ENCODE results near the genes SLFN5 and CCL4.

GRCh38 chr17:32854734-32855444 lies 22.0 kb downstream of the MYO1D start:
- PRO-cap: no peak

- PRO-cap: no peak
Measured at GRCh38 chr17:32912238-32913042, 15.5 kb upstream of the TMEM98 start.

DNA sequence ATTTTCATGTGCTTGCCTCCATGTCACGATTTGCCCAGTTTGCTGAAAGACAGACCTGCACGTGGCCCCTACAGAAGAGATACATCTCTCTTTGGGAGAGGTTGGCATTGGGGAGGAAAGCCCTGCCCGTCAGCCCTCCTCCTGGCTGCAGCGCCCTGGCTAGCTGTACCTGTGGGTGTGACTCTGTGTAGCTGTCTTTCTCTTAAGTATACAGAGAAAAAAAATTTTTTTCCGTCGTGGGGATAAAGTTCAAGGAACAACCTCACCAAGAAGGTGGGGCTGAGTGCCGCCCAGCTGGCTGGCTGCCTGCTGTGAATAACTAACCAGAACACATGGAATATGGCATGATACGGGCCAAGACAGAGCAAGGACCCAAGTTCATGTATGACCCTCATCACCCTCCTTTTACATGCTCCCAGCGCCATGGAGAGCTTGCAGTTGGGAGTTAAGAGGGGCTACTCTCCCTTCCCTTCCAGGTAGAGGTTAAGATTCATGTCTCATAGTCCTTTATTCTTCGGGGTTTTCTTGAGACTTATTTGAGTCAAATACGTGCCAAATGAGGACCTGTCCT lies 26.6 kb downstream of the TMEM98 start:
- PRO-cap: no peak

- PRO-cap: no peak
Measured at GRCh38 chr17:33497993-33498650, 205.0 kb upstream of the ASIC2 start.

- PRO-cap: no peak
Measured at GRCh38 chr17:33516517-33517178, 223.6 kb upstream of the ASIC2 start.

DNA sequence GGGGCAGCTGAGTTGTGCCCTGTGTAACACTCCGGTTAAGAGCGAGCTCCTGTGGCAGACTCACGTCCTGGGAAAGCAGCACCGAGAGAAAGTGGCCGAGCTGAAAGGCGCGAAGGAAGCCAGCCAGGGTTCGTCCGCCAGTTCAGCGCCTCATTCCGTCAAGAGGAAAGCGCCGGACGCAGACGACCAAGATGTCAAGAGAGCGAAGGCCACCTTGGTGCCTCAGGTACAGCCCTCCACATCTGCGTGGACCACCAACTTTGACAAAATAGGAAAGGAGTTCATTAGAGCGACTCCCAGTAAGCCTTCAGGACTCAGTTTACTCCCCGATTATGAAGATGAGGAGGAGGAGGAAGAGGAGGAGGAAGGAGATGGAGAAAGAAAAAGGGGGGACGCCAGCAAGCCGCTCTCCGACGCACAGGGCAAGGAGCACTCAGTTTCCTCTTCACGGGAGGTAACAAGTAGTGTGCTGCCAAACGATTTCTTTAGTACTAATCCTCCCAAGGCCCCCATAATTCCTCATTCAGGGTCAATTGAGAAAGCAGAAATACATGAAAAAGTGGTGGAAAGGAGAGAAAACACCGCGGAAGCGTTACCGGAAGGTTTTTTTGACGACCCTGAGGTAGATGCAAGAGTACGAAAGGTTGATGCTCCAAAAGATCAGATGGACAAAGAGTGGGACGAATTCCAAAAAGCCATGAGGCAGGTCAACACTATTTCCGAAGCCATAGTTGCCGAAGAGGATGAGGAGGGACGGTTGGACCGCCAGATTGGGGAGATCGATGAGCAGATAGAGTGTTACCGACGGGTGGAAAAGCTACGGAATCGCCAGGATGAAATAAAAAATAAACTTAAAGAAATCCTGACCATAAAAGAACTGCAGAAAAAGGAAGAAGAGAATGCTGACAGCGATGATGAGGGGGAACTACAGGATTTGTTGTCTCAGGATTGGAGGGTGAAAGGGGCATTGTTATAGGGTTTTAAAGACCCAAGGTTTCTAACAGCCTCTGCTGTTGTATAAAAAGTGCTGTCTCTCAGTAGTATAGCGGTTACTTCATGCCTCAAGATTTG lies 705 bp downstream of the ZNF830 start:
- PRO-cap: no peak

GRCh38 chr17:35002708-35003331 lies 22.5 kb downstream of the LIG3 start:
- PRO-cap: no peak

DNA sequence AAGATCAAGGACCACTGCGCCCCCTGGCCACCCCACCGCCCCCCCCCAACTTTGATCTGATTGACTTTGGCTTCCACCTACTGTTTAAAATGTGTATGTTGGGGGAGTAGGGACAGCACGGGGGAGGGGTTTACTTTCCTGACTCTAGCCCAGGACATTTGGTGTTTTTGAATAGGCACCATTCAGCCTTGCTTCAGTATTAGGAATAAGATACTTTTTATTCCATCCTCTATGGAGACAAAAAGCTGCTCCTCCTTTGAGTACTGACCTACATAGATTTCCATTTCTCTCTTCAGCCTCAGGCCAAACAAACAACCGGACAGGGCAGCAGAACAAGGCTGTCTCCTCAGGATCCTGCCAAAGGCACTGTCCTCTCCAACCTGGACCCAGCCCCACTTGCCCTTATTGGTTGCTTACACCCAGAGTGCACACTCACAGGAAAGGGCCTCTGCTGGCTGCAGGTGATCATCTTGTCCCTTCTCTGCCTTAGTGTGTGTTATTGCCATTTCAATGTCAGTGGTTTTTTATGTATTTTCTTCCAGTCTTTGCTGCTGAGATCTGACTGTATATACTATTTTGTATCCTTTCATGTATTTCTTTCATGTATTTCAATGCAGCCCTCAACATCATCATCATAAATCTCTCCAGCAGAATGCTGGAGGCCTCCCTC lies 26.6 kb downstream of the LIG3 start:
- PRO-cap: no peak

DNA sequence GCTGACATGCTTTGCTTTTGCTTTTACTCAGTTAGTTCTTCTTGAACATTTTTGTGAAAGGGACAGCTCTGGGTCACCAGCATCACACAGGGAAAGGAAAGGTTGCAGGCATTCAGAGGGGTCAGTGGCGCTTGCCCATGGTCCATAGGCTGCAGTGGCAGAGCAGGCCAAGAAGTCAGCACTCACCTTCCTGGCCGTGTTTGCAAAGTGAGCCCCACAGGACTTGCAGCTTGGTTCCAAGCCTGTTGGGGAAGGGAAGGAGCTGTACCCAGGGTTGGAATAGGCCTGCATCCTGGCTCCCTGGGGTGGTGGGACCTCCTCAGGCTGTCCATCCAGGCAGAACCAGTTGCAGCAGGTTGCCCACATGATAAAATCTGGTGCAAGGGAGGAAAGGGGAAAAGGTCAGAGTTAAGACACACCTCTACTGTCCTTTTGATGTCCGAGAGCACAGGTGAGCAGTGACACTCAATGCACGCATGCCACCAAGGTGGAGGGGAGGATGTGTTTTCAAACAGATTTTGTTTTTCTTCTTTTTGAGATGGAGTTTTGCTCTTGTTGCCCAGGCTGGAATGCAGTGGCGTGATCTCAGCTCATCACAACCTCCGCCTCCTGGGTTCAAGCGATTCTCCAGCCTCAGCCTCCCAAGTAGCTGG lies 37.2 kb downstream of the RFFL start:
- PRO-cap: no peak

DNA sequence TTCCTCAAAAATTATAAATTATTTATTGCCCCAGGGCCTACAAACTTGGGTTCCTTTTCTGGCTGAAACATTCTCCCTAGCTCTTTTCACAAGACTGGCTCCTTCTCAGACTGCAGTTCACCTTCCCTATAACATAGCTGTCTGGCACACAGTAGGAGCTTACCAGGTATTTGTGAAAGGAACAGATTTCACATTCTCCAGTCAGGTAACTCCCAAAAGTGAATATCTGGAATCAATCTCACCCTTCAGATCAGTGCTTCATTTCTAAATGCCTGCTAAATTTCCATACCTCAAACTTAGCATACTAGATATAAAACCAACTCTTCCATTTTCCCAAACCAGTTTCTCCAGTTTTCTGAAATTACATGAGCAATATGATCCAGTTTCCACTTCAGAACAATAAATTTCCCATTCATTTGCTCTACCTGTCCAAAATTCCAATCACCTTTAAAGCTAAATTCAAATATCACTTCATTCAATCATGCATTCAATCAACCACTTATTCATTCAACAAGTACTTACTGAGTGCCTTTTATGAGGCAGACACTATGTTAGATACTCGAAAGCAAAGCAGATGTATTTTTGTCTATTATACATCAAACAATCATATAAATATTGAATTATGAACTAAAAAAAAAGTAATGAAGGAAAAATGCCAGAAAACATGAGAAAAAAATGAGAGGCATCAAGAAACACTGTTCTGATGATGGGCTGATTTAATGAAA lies 6.0 kb downstream of the RFFL start:
- PRO-cap: no peak

DNA sequence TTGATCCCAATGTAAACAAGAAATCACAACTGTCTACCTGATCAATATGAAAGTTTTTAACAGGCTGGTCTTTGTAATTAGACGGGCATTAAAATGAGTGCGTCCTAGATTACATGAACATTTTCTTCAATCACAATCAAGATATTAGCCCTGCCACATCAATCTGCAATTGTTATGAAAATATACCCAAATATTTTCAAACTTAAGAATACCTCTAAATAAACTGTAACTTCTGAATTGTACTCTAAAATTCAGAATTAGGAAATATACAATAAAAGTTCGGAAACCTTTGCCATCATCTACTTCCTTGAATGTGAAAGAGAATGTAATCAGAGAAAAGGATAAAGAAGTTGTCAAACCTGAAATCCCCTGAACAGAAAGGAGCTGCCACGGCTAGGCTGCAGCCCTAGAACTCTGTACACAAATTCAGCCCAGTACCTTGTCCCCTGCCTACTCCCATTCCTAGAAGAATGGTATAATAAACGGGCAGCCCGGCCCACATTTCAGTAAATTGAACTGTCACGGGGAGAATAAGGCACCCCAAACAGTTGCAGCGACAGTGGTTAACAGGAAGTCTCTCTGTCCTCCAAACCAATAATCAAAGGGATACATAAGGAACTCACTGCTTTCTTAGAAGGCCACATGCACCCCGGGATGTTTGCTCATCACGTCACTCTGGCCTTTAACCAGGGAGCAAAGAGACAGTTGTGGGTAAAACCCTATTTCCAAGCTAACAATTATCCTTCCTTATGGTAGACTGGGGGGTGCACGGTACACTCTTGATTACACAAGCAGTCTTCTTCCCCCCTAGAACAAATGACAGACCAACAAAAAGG lies 24.2 kb upstream of the RFFL start:
- PRO-cap: no peak

DNA sequence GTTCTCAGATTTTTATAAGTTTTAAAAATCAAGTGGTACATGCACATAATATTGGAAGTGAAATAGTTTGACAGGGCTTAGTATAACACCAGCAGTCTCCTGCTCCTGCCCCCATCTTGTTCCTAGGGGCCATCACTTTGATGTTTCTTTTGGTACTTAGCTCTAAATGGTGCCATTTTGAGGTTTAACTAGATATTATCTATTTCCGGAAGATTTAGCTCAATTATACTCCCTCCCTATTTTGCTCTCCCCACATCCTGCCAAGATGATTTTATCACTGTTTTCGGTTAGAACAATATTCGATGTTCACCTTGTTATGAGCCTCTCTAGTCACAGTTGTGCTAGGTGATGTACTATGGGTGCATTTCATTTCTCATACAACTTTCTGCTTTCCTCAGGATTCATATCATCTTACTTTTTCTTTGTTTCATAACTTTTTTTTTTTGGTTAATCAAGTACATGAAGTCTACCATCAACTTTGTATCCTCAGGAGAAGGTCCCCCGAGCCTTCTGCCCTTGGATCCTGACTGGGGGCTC lies 20.0 kb upstream of the SLC35G3 start:
- PRO-cap: no peak

DNA sequence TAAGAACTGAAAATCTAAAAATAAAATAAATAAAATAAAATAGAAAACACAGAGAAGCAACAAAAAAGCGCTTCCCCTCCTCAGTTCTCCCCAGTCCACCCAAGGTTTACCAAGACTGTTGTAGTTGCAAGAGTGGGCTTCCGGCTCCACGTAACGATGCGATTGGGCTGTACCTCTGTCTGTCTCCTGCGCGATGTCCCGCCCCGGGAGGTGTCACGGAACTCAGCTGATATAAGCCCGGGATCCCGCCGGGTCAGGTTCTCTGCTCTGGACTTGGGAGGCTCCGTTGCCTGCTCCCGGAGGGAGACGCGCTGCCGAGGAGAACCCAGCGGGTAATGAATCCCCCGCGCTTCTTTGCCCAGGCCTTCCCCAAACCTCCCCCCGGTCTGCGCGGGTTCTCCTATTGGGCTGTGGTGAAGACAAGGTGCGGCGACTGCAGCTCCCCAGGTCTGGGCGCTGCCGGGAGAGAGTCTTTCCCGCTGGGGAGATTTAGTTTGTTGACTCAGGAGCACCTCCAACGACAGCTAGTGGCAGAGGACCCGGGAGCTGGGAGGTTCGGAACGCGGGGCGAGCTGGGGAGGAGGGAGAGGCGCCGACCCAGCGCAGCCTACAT lies at the start of gene SLFN5:
SLFN5 (plus strand) TSS at position 261 of the 613 bp plus-strand sequence.
- PRO-cap: bidirectional peak, plus-strand start at position 258 of the sequence, minus-strand start at position 108 of the sequence

DNA sequence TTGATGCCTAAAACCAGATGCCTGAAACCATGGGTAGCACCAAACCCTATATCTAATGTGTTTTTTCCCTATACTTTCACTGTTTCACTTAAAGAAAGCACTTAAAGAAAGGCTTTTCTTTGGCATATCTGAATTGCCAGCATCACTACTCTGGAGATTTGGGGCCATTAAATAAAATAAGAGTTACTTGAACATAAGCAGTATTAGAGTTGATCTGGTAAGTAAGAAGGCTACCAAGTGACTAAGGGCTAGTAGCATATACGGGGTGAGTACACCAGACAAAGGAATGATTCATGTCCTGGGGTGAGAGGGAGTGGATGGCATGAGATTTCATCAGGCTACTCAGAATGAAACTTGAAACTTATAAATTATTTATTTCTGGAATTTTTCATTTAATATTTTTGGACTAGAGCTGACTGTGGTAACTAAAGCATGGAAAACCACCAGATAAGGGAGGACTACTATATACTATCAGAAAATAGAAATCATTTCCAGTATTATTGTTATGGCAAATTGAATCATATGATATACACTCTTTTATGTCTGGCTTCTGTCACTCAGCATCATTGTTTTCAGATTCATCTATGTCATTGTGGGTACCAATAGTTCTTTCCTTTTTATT lies 2.3 kb downstream of the SLFN5 start:
- PRO-cap: no peak

GRCh38 chr17:35345576-35346256 lies 27.7 kb downstream of the SLFN11 start:
- PRO-cap: no peak

- PRO-cap: no peak
Measured at GRCh38 chr17:35367922-35368570, 5.4 kb downstream of the SLFN11 start.

DNA sequence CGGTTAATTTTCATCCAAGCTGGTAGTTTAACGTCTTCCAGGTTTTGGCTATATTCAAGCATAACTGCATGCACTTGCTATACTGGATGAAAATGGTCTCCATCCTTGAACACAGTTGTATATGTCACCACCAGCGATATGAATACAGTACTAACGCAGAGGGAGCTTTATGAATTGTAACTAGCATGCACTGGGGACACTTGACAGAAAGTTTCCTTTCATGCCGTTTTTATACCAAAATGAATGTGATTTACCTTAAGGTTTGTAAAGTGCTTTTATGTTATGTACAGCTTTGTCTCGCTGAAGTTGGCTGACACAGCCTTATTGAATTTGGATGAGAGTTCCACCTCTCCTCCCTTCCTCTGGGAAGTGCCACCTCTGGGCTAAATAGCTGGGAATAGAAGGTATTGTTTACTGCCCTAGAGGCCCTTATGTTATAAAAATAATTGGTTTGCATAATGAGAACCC lies 798 bp upstream of the PEX12 start:
- PRO-cap: no peak

- PRO-cap: no peak
Measured at GRCh38 chr17:35846963-35847302, 21.8 kb downstream of the HEATR9 start.

GRCh38 chr17:36103265-36104178 lies at the start of gene CCL4:
TSS of gene CCL4 (plus strand) at chr17:36103827.
- PRO-cap: no peak

- PRO-cap: no peak
Measured at GRCh38 chr17:36202475-36202927, 5.9 kb upstream of the CCL3L3 start.

Measured in neutrophil (primary cell).